Transverse colon (tissue), 4 donors: ENCODE measurements around the genes LAGE3 and F8A3.

DNA sequence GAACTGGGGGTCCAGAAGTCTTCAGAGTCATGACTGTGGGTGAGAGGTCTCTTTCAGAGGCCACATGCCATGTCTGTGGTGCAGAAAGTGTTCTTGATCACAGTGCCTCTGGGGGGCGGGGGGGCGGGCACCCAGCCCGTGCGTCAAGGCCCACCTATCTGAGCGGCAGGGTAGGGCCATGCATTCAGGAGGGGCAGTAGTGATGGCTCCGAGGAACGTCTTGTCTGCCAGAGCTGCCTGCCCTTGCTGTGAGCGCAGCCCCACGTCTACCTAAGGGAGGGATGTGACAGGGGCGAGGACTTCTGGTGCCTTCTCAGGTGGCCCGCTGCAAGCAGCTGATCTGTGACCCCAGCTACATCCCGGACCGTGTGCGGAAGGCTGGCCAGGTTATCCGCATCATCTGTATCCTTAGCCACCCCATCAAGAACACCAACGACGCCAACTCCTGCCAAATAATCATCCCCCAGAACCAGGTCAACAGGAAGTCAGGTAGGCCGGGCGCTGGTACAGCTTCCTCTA lies 2.6 kb upstream of the FAM50A start:
- PRO-cap, result no peak
- RAMPAGE, long total RNA, 4 experiments, result start-site peak on the plus strand in 1 of 4 experiments, centred at position 249 of the sequence, 27 reads per replicate

DNA sequence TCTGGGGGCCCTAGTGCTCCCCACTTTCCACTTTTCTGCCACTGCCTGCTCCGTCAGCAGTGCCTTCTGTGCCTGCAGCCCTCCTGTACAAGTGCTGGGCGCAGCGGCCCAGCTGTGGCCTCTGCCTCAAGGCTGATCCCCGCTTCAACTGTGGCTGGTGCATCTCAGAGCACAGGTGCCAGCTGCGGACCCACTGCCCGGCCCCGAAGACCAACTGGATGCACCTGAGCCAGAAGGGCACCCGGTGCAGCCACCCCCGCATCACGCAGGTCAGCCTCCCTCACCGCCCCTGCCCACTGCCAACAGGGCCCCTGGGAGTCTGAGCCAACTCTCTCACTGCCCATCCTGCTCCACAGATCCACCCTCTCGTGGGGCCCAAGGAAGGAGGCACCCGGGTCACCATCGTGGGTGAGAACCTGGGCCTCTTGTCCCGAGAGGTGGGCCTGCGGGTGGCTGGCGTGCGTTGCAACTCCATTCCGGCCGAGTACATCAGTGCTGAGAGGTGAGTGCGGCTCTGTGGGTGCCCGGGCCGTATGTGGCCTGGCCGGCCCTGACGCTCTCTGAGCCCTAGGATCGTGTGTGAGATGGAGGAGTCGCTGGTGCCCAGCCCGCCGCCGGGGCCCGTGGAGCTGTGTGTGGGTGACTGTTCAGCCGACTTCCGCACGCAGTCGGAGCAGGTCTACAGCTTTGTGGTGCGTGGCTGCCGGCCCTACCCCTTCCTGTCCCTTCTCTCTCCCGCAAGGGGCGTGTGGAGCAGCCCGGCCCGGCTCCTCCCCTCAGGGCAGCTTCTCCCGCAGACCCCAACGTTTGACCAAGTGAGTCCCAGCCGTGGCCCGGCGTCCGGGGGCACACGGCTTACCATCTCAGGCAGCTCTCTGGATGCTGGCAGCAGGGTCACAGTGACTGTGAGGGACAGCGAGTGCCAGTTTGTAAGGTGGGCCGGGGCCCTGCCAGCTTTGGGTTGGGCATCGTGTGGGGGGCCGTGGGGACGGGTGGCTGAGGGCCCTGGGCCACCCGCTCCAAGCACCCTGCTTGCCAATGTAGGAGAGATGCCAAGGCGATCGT lies 7.8 kb downstream of the PLXNA3 start:
- PRO-cap, result no peak
- RAMPAGE, long total RNA, 4 experiments, result start-site peak on the plus strand in 1 of 4 experiments, centred at position 651 of the sequence, 36 reads per replicate

- PRO-cap, result bidirectional peak, plus-strand start at chrX:154479068, minus-strand start at chrX:154478888; bidirectional peak, plus-strand start at chrX:154479362, minus-strand start at chrX:154479213
- RAMPAGE, long total RNA, 4 experiments, result start-site peak on the minus strand in 3 of 4 experiments, at chrX:154478825-154479290 at its widest, 5 to 12 reads per replicate
These were observed at the start of gene LAGE3 for GRCh38 chrX:154478647-154479768. Gene LAGE3 (minus strand): TSS chrX:154479281.

DNA sequence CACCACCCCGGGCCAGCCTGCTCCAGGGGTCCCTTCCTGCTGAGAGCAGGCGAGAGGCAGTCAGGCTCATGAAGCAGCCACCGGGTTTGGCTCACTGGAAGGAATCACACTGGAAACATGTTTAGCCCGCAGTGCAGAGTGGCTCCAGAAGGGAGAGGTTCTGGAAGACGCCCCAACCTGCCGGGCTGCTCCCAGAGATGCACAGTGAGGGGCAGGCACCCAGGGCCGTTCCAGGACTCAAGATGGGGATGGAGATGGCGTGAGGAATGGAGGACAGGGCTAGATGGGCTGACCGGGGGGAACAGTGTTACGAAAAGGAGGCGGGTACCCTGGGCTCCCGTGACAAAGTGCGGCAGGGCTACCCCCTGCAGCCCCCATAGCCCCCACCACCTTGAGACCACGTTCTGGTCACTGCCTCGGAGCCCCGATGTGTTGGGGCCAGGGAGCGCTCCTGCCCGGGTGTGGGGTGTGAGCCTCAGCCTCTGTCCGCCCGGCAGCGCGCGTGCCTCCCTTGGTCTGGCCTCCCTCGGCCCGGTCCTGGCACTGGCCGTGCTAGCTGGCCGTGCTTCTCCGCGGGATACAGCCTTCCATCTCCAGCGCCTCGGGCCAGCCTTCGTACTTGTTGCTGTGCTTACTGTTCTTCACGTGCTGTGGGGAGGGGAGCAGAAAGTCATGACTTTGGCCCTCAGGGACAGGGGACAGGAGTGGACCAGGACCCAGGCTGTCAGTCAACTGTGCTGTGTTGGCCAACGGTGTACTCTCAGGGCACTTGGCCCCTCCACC lies 9.6 kb downstream of the FAM3A start:
- PRO-cap, result no peak
- RAMPAGE, long total RNA, 4 experiments, result no peak in any of the 4 experiments

- PRO-cap, result no peak
- RAMPAGE, long total RNA, 4 experiments, result no peak in any of the 4 experiments
These were observed 4.6 kb downstream of the G6PD start for GRCh38 chrX:154541636-154542777.

- PRO-cap, result no peak
- RAMPAGE, long total RNA, 4 experiments, result no peak in any of the 4 experiments
These were observed 23.0 kb downstream of the GAB3 start for GRCh38 chrX:154727639-154728509.

- PRO-cap, result no peak
- RAMPAGE, long total RNA, 4 experiments, result no peak in any of the 4 experiments
These were observed 15.3 kb downstream of the GAB3 start for GRCh38 chrX:154735501-154736103.

DNA sequence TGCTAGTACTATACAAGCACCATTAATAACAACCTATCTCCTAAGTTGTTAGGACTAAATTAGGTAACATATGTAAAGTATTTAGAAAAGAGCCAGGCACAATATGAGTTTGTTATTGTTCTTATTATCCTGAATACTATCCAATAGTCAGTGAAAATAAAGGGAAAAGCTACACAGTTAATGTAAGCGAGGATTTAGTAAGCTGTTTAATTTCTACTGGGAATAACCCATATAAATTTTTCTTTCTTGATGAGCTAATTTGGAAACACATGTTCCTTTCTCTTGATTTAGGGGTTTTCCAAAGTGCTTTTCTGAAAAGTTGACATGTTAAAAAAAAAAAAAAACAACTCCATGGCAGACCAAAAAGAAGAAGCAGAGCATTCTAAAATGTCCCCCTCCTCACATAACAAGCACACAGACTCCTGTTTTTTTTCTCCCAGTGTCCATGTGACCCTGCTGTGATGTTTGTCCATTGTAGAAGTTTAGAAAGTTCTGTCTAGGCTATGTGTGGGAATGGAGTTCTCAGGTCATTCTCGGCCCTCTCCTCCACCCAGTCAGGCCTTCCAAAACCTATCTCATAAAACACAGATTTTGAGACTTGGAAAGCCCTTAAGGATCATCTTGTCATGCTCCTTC lies 895 bp downstream of the CLIC2 start:
- PRO-cap, result no peak
- RAMPAGE, long total RNA, 4 experiments, result no peak in any of the 4 experiments

DNA sequence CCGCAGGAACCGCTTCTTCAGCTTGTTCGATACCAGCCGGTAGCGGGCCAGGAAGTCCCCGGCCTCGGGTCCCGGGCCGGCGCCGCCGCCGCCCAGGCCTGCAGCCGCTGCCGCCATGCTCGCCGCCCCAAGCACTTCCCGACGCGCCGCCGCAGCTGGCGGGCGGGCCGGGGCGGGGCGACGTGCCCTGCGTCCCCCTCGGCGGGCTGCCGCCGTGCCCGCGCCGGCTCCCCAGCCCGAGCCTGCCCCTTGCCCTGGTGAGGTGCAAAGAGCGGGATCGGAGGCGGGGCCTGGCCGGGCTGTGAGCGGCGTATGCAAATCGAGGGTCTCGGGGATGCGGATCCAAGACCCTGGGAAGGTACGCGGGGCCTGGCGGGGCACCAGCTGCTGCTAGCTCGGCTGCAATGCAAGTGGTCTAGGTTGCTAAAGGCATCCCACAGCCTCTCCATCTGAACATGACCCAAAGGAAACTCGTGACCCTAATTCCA lies at the start of gene F8A3:
TSS of gene F8A3 (minus strand) at position 137 of the 488 bp plus-strand sequence.
- PRO-cap, result no peak
- RAMPAGE, long total RNA, 4 experiments, result no peak in any of the 4 experiments